Trachea (tissue), 1 donor: ENCODE measurements around a stretch of chr21.

- PRO-cap, result no peak
Observed at GRCh38 chr21:37565702-37566405, 199.3 kb downstream of the DYRK1A start.

DNA sequence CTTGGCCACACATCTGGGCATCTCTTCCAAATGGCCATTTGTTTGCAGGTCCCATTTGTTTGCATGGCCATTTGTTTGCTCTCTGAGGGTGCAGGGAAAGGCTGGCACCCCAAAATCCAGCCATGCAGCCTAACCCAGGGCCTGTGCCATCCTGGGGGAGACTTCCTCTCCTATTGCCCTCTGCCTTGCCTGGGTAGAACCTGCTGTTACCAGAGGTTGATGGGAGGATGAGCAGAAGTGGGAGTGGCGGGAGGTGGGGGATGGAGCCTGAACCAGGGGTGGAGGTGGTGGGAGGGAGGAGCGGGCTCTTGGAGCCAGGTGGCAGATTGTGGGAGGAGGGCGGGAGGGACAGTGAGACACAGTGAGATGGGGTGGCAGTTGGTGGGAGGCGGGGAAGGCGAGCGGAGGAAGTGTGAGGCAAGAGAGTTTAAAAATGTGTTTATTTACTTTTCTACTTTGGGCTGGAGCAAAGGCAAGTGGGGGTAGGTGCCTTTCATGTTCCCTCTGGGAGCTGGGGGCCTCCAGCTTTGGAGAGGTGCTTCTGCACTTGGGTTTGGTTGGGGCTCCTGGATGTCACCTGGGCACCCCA, 87.3 kb downstream of the KCNJ6 start:
- PRO-cap, result no peak

DNA sequence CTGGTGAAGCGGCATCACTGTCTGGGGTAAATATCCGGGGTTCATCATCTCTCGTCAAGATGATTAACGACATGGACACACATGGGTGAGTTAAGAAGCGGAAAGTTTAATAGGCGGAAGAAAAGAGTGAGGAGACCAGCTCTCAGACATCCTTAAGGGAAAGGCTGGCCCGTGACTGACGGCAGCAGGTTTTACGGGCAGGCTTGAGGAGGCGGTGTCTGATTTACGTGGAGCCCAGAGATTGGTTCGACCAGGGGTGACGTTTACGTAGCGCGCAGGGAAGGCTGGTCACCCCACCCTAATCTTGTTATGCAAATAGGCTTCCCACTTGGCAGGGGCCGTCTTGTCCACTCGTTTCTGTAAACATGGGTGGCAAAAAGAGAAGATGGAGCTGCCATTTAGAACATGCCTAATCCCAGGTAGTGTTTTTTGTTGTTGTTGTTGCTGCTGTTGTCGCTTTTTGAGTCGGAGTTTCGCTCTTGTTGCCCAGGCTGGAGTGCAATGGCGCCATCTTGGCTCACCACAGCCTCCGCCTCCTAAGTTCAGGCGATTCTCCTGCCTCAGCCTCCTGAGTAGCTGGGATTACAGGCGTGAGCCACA, 135.5 kb upstream of the KCNJ15 start:
- PRO-cap, result no peak

GRCh38 chr21:38171508-38171843, 85.3 kb upstream of the KCNJ15 start:
- PRO-cap, result no peak

DNA sequence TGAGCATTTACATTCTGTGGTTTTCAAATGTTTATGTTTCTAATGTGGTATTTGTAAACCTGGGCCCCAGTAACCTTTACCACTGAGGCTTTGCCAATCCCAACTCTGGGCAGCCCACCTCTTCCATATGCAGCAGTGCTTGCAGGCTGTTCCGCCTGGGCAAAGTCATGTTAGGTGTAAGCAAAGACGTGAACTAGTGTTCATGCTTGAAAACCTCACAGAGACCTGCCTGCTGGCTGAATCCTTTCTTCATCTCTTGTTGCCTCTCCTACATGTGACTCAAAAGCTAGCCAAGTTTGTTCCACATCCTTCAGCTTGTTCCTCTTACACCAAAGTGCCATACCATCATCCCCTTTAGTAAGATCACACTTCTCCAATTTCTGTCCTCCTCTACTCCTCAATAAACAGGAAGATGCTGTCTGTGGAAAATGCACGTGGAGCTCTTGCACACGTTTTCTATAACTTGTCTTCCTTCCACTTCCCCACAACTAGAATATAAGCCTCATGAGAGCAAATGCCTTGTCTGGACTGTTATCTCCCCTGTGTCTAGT, 17.3 kb downstream of the KCNJ15 start:
- PRO-cap, result no peak

DNA sequence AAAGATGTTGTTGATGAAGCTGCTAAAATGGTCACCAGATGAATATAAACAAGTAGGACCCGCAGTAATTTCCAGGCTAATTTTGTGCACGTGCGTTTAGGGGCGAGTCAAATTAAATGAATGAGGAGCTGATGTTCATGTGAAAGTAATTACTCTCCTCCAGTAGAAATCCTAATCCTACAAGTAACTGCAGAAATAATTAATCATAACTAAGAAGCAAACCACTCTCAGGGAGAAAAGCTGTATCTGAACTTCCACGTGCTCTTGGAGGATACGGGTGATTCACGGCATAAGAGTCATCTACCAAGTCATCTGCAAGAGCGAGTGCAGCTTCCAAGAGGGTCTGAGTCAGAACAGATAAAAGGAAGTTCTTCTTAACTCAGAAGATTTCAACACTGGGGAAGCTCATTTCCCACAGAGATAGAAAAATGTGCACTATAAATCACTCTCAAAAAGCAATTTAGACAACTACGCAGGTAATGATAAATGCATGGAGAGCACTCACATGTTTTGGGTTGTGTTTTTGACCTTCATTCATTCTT, 20.6 kb downstream of the KCNJ15 start:
- PRO-cap, result no peak

DNA sequence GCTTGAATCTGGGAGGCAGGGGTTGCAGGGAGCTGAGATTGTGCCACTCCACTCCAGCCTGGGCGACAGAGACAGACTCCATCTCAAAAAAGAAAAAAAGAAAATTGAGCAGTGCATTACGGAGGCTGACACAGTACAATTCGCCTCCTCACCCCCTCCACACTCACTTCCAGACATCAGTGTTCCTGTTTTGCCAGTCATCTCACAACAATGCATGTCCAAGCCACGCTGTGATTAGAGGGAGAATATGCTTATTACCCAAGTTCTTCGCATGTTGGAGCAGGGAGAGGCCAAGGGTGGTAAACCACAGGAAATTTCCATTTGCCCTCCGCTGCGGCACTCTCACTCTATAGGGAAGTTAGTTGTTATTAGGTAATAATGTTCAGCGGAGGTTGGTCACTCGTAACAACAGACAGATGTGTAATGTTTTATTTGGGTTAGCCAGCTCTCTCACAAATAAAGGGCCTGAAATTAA, 32.9 kb downstream of the KCNJ15 start:
- PRO-cap, result no peak

DNA sequence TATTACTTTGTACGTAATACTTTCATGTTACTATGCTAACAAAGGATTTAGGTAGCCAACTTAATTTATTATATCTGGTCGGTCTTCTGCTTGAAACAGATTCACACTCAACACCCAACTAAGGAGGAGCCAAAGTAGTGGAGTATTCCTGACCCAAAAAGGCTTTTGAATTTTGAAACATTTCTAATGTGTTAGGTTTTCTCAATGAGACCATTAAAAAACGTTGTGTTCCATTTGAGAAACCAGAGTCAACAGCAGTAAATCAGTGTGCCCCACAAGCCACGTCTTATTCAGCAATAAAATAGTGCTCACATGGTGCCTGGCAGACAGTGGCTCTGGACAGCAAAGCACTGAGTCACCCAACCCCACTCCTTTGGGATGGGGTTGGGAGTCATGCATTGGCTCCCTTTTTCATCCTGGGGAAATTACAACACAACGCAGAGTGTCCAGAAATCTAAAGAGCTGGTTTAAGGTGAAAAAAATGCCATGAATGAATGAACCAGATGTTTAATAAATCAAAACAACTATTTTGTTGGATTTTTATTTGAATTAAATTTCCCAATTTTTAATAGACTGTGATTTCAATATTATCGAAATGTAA, 46.5 kb downstream of the KCNJ15 start:
- PRO-cap, result no peak

DNA sequence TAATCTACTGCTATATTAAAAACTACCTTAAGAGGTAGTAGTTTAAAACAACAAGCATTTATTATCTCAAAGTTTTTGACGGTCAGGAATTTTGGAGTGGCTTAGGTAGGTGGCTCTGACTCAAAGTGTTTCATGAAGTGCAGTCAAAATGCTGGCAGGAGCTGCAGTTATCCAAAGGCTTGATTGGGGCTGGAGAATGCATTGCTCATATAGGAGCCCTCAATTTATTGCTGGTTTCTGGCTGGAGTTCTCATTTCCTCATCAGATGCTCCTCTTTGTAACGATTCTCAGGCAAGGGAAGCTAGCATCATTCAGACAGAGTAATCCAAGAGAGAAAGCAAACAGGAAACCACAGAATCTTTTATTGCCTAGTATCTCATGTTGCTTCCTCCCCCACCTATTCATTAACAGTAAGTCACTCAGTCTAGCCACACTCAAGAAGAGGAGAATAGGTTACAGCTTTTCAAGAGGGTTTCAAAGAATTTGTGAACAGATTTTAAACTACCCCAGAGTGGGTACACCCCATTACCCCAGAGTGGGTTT, 66.9 kb downstream of the KCNJ15 start:
- PRO-cap, result no peak

DNA sequence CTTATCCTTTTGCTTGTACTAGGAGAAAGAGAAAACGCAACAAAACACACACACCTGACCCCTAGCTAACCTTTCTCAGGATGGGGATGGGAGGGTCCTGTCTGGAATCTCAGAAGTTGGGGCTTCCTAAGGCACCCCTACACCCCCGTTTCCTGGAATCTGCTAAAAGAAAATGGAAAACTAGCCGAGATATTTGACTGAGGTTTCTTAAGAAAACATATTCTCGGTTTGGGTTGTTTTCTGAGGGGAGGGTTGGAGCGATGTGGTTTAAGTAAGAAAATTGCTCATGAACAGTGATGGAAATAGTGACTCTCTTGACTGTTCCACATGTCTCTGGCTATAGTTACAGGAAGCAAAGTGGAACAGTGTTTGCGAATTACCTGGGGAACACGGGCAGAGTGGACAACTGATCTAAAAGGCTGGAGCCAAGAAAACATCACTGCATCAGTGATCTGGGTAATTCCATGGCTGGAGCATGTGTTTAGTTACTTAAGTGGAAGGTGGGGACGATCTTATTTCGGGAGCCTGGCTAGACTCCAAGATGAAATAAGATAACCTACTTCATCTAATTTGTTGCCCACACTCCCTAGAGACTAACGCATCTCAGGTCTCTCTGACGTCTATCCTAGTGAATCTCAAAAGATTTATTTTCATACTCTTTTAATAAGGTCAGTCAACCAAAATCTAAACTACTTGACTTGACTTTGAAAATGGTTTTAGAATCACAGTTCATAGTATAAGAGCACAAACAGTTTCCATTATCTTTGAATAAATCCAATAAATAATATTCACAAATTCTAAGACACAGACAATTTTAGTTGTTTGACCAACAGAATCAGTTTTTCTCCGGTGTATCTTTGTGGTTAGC, 92.5 kb downstream of the KCNJ15 start:
- PRO-cap, result no peak

DNA sequence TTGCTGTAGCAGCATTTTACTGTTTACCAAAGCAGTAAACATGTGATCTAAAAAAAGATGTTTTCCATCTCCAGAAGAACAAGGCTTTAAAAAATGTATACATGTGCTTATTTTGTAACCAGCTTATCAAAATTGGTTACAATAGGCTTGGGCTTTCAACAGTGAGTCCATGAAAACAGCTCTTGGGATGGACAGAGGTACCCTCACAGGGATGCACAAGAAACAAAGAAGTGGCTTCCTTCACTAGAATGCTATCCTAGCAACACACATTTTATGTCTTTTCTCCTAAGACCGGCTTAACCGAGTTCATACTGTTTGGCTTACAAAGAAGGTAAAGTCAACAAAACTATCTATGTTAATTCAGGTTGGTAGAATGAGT, 9.1 kb downstream of the ERG start:
- PRO-cap, result no peak

DNA sequence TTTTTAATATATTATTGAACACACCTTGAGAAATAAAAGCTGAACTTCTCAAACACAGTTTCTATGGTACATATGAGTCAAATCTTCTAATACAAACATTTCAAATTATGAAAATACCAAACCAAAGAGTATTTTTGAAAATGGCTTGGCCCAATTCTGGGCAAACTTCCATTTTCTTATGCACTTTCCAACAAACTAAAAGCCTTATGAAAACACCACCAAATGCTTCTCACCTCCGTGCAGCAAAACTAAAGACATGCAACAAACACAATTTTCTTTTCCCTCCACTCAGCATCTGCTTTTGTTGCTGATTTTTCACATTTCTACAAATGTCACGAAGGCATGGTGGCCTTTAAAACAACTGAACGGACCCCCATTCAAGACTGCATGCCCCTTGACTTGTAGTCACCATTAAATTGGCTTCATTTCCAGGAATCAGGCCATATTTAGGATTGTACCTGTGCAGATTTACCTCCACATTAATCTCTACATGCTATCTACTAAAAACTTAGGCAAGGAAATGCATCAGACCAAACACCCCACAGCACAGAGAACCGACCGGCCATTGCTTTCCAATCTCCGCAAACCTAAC, 1.1 kb downstream of the ERG start:
- PRO-cap, result no peak

GRCh38 chr21:38499713-38500403, 1.6 kb upstream of the ERG start:
- PRO-cap, result unidirectional peak, plus-strand start at chr21:38500091

GRCh38 chr21:38784304-38784861, 21.3 kb upstream of the ETS2 start:
- PRO-cap, result no peak

DNA sequence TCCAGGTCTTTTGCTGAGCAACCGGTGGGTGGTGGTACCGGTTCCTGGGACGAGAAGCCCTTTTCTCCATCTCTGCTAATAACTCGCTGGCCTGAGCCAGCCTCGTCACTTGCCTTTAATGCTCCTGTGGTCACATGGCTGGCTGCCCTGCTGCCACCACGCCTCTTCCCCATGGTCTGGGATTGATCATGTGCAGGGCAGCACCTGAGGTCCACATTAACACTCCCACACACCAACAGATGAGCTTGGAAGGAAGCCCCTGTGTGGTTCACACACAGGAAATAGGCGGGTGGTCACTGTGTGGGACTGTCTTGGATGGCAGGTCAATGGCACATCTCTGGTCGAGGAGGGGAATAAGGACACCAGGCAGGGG, 10.2 kb upstream of the ETS2 start:
- PRO-cap, result no peak

DNA sequence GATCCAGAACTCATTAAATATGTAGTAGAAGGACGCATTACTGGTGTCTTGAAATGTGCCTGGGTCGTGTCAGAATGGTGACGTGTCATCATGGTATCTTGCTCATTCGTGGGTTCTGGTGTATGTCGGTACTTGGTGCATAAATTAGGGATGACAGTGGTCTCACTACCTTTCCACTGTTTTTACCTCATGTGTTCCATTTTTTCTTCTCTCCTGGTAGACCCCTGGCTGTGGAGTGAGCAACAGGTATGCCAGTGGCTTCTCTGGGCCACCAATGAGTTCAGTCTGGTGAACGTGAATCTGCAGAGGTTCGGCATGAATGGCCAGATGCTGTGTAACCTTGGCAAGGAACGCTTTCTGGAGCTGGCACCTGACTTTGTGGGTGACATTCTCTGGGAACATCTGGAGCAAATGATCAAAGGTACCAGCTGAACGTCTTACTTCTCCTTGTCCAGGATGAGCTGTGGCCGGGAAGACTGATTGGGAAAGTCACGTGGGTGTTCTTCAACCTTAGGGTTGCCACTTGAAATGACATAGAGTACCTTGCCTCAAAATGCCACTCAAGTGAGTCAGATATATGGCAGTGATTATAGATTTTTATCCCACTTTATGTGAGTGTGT, 8.9 kb downstream of the ETS2 start:
- PRO-cap, result no peak

DNA sequence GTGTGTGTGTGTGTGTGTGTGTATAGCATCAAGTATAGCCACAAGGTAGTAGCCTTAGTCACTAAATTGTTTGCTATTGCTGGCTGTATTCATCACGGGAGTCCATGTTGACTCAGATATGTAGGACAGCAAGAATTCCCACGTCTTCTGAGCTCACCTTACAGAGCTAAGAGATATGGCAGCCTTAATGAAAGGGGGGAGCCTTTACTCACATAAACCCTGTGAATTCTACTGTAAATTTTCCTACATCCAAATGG, 9.4 kb downstream of the ETS2 start:
- PRO-cap, result no peak

- PRO-cap, result no peak
Observed at GRCh38 chr21:38823351-38823778, 17.6 kb downstream of the ETS2 start.

DNA sequence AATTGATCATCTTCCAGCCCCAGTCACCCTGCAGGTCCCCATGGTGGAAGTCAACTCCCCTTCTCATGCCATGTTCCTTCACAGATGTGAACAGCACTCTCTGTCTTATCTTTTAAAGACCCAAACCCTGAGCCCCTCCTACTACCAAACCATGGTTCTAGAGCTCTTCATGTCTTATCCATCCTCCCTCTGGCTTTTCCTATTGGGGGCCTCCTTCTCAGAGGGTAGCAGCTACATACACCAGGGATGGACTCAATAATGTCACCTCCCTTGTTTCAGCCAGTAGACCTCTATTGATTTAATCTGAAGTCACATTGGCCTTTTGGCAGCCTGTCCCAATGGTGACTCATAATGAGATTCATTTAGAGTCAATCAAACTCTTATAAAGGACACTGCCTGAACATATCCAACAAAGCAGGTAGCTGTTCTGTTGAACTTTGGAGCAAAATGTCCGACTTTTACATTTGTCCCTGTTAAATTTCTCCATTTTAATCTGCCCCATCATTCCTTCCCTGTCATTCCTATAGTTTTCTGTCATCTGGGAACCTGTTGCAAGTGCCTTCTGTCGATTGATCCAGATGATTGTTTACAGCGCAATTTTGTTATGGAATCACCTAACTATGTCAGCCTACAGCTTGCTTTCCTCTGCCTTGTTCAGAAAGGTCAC, 105.8 kb downstream of the ETS2 start:
- PRO-cap, result no peak

- PRO-cap, result no peak
Observed at GRCh38 chr21:38916819-38917459, 111.2 kb downstream of the ETS2 start.